ENCODE results near the gene RASSF3.

GRCh38 chr12:59080131-59080404 lies 159.8 kb upstream of the LRIG3 start:
- RRBS = no CpG with 5 or more reads among the region's 1 CpG

GRCh38 chr12:59664597-59665016 lies 68.8 kb downstream of the SLC16A7 start:
- RRBS = no CpG with 5 or more reads among the region's 4 CpGs

DNA sequence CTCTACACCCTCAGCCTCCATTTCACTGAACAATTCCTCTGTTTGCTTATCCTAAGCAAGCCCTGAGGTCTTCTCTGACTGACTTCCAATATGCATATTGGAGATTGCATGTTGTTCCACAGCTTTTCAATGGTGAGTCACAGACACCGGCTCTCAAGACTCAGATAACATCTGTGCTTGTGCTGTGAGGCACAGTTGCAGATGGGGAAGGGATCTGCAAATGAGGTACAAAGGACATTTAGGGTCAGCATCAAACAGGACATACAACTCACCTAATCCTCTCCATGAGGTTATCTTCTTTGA lies 141.0 kb downstream of the SLC16A7 start:
- RRBS = no CpG with 5 or more reads among the region's 1 CpG

DNA sequence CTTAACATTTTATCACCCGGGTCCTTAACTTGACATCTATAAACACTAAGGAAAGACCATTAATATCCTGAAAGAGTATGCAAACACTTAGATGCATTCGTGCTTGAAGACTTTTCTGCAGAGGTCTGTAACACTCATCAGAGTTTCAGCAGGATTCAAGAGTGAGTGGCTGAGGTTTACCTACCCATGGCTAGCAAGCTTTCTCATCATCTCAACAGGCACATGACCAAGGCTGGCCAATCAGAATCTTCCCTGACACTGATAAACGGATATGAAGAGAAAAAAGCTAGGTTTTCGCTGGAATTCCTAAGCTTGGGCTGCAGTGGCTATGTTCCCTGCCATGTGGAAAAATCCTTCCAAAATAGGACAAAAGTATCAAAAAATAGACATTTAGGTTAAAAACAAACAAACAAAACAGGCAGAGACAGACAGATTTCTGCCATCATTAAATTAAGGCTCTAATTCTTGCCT lies 94.4 kb downstream of the TAFA2 start:
- RRBS = no CpG with 5 or more reads among the region's 4 CpGs

GRCh38 chr12:62505679-62506078 lies 39.1 kb downstream of the MON2 start:
- RRBS = no CpG with 5 or more reads among the region's 3 CpGs

DNA sequence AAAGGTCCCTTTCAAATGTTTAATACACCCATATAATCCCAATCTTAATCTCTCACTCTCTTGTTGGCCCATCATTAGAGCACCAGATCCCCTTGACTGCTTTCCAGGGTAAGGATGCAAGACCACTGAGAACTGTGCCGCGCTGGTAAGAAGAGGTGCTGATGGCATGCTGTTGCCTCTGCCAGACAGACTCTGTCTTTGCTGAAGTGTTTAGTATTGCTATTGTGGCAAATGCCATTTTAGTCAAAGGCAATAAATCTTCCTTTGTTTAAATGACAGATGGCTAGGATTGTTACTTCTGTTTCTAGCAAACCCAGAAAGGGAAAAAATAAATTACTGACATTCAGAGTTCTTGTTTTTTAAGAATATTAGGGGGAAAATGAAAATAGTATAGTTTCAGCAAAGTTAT lies 152.3 kb downstream of the MON2 start:
- RRBS = no CpG with 5 or more reads among the region's 2 CpGs

- RRBS = no CpG with 5 or more reads among the region's 10 CpGs
Observed at GRCh38 chr12:62676525-62676976, 209.9 kb downstream of the MON2 start.

DNA sequence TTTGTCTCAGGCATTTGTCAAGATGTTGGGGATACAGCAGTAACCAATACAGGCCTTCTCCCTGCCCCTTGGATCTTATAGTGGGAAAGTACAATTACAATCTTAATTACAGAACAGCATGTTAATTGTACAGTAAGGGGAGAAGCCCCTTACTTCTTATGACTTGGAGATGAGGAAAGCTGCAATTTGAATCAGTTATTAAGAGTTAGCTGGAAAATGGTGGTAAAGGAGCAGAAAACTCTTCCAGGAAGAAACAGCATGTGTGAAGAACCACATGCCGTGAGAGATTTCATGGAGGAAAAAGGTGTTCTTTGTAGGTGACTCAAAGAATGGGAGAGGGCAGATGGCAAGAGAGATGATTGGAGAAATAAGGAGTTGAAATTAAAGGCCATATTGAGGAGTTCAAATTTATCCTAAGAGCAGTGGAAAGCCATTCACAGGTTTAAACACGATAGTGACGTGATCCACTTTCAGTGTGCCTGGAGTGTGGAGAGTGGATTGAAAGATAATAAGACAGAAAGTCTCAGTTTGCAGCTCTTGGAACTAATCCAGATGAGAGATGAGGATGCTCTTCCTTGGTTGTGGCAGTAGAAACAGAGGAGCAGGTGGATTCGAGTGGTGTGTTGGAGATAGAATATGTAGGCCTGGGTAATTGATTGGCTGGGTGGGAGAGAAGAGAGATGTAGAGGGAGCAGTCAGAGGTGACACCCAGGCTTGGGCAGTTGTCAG lies 154.6 kb downstream of the SRGAP1 start:
- RRBS = no CpG with 5 or more reads among the region's 4 CpGs

DNA sequence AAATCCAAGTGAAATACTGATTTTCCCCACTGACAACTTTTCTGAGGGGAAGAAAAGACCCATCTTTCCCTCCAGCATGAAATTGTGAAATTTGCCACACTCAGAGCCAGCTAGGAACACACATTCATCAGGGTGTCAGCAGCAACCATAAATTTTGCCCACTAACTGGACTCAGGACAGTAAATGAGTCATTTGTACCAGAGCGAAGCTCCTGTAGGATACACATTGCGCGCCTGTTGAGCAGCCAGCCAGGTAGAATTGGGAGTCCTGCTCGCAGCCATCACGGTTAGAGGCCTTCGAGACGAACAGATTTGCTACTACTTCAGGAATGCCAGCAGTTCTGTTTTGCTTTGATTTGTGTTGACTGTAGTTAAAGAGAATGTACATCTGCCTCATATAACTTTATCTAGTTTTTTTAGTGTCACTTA lies 117.7 kb downstream of the KICS2 start:
- RRBS = no CpG with 5 or more reads among the region's 7 CpGs

DNA sequence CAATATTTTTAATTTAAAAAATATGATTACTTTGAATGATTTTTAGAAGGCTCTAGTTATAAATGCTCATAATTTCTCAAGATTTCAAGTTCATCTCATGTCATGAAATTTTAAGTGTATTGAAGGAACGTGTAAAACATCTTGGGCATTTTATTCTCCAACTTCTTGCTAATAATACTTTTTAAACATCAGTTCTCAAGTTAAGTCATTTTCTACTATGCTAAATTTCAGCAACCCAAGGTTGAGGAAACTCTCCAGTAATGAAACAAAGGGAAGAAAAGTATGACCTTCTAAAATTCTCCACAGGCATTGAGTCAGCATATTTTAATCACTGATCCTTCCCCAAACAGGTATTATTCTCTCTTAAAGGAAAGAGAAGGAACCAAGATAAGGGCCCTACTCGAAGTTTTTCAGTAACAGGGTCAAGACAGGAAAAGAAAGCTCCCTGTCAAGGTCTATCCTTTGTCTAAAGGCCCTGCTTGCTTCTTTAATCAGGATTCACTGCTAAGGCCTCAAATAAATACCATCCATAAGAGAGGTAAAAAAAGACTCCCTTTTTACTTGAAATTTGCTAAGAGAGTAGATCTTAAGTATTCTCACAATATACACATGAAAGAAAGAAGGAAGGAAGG lies 3.0 kb downstream of the KICS2 start:
- RRBS = no CpG with 5 or more reads among the region's 2 CpGs

DNA sequence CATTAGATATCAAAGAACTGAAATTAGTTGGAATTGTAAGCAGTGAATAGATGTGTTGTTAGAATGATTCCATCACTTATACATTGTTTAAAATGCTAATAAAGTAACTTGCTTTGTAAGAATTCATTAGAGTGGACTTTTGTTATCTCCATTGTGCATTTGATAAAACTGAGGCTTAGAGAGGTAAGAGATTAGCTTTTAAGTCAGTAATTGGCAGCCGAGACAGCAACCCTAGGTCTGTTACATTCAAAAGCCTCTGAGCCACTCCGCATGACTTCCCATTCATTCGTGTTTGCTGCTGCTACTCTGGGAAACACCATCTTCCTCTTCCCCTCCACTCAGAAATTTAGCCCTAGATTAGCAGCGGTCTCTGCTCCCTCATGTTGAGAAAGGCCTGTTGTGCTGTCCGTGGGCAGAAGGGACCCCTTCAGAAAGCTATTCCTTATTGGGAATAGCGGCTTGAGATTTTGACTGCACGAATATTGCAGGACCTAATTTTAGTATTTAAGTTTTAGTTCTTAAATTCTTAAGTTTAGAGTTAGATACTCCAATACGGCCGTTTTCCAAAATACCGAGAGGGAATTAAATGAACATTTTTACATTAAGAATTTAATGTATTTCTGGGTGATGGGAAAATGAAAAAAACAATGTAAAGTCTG lies 787 bp upstream of the TBK1 start:
- RRBS = no CpG with 5 or more reads among the region's 10 CpGs

GRCh38 chr12:64456825-64457350 lies 5.0 kb downstream of the TBK1 start:
- RRBS = no CpG with 5 or more reads among the region's 4 CpGs

DNA sequence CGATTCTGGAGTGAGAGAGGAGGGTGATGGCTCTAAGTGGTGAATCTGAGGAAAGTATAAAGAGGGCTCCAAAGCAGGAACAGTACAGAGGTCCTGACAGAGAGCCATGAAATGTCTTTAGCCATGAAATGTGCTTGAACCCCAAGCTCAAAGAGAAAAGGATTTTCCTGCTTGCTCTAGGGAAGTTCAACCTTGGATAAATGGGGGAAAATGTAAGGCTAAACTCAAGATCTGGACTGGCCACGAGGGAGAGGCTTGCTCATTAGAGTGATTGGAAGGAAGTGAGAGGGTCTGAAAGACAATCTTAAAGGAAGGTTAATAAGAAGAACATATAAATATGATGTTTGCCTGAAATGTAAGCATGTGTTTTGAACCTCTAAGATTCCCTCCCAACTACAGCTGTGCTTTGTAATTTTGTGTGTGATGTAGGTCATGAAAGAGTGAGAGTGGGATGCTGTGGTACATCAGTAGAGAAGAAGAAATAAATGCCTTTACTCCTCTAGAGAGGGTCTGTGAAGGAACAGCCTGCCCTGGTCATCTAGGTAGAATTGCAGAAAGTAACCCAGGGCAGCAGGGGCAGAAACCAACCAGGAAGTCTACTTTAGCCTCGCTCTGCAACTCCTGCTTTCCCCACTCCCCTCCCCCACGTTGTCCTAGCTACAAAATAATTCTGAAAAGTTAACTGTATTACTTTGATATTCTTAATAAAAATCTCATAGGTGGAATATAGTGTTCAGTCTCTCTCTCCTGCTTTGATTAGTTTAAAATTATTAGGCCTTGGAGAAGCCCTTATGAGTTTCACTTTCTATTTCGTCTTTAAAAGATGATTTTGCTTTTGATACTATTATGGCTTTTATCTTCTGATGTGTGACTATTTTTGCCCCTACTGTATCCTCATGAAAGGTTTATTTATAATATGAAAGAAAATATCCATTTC lies 7.4 kb downstream of the TBK1 start:
- RRBS = no CpG with 5 or more reads among the region's 5 CpGs

DNA sequence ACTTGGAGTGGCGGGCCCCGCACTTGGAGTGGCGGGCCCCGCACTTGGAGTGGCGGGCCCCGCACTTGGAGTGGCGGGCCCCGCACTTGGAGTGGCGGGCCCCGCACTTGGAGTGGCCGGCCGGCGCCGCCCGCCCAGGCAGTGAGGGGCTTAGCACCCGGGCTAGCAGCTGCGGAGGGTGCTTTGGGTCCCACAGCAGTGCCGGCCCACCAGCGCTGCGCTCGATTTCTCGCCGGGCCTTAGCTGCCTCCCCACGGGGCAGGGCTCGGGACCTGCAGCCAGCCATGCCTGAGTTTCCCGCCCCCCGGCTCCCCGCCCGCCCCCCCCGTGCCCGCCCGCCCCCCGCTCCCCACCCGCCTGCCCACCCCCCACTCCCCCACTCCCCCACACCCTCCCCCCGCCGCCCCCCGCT lies 67.2 kb upstream of the RASSF3 start:
- RRBS = 50% methylated on average over 4 of the region's 37 CpGs

GRCh38 chr12:64610427-64610850 lies at the start of gene RASSF3:
RASSF3 (plus strand) TSS chr12:64610495.
- RRBS = 2% methylated on average over 42 of the region's 53 CpGs

DNA sequence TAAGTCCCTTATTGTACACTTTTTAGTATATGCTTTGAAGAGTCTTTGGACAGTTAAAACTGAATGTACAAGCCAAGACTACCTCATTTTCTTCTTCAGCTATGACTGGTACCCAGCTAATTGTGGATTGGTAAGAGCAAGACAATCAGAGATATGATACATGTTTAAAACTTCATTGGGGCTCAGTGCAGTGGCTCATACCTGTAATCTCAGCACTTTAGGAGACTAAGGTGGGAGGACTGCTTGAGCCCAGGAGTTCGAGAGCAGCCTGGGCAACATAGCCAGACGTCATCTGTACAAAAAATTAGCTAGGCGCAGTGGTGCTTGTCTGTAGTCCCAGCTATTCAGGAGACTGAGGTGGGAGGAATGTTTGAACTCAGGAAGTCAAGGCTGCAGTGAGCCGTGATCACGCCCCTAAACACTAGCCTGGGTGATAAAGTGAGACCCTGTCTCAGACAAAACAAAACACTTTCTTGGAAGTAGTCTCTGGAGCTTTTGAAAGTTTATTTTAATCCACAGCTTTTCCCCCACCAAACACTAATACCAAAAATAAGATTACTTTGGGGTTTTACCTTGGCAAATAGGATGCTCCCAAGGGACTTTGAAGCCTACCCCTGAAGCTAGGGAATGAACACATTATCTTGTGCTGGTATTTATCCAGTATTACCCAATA lies 71.4 kb downstream of the RASSF3 start:
- RRBS = no CpG with 5 or more reads among the region's 5 CpGs

DNA sequence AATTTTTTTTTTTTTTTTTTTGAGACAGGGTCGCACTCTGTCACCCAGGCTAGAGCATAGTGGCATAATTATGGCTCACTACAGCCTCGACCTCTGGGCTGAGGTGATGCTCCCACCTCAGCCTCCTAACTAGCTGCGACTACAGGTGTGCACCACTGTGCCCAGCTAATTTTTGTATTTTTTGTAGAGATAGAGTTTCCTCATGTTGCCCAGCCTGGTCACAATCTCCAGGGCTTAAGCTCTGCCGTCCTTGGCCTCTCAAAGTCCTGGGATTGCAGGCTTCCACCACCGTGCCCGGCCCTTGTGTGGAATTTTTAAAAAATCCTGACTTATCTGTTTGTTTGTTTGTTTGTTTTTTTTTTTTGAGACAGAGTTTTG lies 73.8 kb downstream of the RASSF3 start:
- RRBS = no CpG with 5 or more reads among the region's 6 CpGs

DNA sequence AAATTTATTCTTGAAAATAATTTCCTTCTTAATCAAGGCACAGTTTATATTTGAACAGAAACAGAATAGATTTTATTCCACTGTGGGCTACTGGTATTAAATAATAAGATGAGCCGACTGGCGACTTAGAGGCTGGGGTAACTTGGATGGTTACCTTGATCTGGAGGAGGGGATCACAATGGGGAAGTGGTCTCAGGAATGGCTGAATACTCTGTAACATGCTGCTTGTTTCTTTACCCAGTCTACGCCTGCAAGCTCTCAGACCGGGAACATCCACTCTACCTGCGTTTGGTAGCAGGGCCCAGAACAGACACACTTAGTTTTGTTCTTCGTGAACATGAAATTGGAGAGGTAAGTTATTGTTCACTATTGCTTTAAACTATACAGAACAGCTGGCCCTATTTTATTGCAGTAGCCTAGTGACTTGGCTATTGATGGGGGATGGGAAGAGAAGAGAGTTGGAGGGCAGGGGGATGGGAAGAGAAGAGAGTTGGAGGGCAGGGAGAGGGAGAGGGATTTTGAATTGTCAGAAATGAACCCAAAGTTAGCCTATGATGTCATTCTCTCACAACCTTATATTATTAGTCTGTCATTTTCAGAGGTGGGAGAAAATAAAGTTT lies 67.9 kb downstream of the GNS start:
- RRBS = no CpG with 5 or more reads among the region's 6 CpGs